SEM (cell line): ENCODE results near the gene TNFRSF17.

GRCh38 chr16:11839387-11840213 is 11.7 kb downstream of the RSL1D1 start:
- PRO-cap = no peak

DNA sequence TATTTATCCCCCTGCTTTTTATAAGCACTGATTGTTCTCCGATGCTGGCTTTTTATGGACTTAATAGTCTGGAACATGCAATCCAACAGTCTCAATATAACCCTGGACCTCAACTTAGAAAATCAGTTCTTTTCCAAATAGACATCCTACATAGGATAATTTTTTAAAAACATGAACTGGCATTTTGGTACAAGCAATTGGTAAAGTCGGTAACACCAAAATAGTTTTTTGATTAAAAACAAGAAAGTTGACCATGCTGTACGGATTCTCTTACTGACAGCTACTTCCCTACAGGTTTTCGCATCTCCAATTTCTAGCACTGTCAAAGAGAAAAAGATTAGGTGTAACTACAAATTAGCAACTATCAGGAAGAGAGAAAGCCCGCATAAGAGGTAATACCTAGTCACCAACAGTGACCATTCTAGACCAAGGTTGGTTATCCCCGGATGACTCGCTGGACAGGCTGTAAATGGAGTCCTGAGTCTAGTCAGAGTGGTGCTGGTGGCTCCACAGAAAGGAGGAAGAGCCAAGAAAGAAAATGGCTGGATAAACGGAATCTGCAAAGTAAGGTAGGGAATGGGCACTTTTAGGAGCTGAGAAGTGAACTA is 2.5 kb downstream of the GSPT1 start:
- PRO-cap = no peak

GRCh38 chr16:11964793-11965727 is at the start of gene TNFRSF17:
TSS of gene TNFRSF17 (plus strand) at chr16:11965210.
- PRO-cap = unidirectional peak, minus-strand start at chr16:11964936

DNA sequence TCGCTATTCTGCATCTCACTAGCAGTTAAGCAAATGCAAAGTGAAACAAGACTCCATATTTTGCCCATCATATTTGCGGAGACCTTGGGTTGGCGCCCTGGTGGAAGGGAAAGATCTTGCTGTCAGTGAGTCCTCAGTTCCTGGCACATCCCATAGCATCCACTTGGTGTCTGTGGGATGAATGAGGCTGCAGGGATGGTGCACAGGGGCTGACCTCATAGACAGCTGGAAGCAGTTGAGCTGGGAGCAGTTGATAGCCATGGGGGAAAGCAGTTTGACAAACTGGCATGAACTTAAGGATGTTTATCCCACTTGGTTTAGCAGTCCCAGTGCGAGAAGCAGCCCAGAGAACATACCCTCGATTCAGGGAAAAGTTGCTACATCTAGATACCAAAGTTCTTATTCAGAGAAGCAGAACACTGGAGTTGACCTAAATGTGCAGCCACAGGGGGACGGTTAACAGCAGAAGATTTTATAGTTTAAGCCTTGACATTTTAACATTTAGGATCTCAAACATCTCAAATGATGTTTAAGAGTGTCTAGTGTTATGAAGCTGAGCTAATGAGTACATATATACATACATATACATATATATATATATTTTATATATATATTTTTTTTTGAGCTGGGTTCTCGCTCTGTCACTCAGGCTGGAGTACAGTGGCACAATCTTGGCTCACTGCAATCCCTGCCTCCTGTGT is 80.8 kb downstream of the SNX29 start:
- PRO-cap = no peak

DNA sequence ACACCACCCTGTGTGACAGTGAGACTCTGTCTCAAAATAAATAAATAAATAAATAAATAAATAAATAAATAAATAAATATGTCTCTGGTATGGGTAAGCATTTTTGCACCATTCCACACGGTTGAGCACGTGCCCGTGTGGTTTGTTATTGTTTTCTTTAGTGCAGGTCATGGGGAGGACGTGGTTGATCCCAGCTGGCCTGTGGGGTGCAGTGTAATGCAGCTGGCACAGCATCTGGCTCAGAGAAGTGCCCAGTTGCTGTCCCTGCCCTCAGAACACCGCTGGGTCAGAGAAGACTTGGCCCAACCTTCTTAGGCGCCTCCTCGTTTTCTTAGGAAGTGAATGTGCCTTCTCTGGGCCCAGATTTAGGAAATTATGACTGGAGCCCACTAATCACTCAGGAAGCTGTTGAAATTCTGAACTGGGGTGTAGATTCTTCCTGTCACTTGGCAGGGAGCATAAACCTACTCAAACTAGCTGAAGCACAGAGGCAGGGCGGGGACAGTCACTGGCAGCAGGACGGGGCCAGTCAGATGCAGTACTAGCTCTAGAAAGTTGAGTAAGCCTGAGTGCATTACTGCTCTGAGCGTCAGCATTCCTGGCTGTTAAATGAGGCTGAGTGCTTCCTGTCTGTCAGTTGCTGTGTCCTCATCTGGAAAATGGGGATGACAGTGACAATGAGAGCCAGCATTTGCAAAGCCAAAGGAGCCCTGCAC is 86.0 kb downstream of the SNX29 start:
- PRO-cap = no peak

GRCh38 chr16:12435988-12436576 is 367.6 kb downstream of the CPPED1 start:
- PRO-cap = no peak

DNA sequence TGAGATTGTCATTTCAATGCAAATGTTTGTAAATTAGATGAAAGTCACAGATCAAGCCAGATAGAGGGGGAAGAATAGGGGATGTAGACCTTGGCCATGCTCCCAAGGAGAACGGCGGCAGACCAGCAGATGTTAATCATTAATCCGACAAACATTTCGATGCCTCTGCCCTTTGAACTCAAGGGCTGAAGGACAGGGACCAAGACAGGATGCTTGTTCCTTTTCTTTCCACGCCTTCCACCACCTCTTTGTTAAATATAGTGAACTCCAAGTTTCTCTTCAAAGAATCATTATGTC is 190.4 kb downstream of the CPPED1 start:
- PRO-cap = no peak

DNA sequence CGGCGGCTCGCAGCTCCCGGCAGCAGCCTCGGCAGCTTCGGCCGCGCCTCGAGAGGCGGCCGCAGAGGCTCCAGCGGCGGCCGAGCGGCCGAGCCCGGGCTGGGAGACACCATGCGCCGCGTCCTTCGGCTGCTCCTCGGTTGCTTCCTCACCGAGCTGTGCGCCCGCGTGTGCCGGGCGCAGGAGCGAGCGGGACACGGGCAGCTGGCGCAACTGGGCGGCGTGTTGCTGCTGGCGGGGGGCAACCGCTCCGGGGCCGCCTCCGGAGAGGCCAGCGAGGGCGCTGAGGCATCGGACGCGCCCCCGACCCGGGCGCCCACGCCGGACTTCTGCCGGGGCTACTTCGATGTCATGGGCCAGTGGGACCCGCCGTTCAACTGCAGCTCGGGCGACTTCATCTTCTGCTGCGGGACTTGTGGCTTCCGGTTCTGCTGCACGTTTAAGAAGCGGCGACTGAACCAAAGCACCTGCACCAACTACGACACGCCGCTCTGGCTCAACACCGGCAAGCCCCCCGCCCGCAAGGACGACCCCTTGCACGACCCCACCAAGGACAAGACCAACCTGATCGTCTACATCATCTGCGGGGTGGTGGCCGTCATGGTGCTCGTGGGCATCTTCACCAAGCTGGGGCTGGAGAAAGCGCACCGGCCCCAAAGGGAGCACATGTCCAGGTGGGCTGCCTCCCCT is 701 bp downstream of the SHISA9 start:
- PRO-cap = no peak

DNA sequence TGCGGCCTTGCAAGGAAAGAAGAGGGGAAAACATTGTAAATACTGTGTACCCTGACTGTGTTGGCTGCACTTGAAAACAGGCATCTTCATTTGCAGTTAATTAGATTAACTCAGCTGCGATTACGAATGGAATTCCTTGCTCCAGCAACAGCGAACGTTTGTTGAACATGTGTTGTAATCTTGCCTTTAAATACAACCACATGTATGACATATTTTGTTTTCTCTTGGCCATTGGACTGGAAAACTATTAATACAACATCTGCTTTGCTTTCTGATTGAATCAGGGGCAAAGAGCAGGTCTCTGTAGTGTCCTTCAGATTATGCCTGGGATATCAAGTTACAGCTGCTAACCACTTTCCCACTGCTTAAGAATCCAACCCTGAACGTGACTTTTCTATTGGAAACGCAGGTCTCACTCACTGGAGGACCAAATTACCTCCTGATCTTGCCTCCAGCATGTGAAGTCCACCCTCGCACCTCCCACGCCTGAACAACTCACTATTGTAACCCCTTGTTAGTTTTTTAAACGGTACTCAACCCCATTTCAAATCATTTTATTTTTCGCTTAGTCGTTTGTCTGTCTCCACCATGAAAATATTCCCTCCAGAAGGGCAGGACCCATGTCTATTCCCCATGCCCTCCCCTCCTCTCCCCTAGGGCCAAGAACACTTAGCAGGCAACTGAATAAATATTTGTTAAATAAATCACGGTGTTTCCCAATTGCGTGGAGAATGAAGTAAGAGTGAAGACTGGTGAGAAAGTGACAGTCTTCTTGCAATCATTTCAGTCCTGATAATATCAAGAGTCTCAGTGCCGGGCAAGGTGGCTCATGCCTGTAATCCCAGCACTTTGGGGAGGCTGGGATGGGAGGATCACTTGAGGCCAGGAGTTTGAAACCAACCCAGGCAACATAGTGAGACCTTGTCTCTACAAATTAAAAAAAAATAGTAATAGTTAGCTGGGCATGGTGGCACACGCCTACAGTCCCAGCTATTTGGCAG is 57.4 kb upstream of the MRTFB start:
- PRO-cap = no peak

DNA sequence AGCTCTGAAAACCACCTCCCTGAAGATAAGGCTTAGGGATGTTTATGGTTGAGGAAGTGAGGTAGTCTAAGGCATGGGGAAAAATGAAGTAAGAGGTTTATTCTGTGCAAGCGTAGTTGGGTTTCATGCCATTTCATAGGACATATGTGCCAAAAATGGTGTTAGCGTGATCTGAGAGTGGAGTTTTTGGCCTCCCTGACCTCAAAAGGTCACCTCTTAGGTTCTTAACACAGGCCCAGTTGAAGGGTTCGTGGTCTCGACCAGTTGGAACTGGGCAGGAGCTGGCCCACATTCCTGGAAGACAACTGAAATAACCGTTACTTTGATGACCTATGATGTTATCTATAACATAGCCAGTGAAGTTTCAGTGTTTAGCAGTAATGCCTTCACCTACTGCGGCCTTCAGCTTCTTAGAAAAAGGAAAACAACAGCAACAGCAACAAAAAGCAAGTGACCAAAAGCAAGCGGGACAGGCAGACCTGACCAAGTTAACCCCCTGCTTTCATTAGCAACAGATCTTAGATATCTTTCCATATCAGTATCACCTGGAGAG is 57.1 kb downstream of the MRTFB start:
- PRO-cap = no peak

DNA sequence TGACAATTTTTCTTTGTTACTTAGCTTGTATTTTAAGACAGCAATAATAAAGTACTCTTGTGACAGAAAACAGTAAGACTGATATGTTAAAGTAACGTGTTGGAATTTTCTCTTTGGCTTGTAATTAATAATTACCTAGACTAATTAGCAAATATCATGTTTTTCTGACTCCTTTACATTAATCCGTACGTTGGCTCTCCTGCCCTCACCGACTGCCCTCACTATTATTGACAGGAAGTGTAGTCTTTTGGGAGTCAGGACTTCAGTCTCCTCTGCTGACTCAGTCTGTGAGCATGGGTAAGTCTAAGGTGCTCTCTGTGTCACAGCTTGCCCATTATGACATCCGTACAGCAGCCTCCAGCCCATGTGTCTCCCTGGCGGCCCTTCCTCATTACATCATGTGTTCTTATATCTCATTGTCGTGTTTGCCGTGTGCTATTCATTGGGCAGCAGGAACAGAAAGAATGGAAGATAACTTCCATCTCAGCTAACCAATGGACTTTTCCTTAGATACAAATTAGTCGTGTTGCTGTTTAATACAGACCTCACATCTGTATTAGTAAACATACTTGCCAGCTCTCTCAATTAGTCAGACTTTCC is 77.4 kb downstream of the MRTFB start:
- PRO-cap = no peak

- PRO-cap = no peak
Measured at GRCh38 chr16:14236201-14237024, 165.3 kb downstream of the MRTFB start.

DNA sequence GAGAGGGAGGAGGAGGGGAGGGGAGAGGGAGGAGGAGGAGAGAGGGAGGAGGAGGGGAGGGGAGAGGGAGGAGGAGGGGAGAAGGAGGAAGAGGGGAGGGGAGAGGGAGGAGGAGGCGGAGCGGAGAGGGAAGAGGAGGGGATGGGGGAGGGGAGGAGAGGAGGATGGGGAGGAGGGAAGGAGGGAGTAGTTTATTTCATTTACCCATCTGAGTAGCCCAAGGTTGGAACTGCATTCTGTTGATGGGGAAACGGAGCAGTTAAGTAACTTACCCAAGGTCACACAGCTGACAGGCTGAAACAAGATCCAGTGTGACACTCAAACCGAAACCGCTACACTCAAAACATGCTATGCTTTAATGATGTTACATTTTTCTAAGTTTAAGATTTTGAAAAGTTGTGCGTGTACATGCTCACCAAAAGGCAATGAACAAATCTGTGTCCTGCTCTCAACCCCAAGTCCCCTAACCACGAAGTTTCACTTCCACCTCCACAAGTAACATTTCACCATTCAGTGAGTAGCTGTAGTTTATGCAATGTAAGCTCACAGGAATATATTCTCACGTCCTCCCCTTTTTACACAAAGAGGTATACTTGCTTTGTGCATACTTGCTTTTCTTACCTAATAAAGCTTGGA is 275.5 kb downstream of the PARN start:
- PRO-cap = no peak

DNA sequence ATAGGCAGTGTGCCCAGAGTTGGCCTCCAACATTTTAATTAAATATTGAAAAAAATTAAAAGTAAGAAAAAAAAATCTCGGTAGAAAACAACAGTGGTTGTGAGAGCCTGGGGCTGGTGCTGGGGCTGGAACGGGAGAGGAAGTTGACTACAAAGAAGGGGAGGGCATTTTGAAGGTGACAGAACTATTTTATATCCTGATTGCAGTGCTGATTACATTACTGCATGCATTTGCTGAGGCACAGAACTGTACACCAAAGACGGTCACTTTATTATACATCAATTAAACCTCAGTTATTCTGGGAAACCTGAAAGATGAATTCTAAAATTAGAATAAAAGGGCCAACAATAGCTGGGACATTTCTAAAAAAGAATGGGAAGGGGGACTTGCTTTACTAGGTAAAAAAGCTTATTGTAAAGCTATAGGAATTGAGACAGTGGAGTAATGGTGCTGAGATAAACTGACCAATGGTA is 142.4 kb downstream of the PARN start:
- PRO-cap = no peak

DNA sequence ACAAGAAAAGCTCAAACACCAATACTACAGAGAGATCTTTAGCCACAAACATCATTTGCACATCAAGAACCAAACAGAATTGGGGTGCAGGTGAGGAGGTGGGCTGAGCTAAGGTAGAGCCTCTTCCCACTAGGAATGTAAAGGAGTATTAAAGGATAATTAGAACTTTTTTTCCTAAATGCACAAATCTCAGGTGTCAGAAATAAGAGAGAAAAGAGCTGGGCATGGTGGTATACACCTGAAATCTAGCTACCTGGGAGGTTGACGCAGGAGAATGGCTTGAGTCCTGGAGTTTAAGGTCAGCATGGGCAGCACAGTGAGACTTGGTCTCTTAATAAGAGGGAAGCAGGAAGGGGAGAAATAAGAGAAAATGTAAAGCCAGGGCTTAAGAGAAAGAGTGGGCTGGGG is 107.9 kb downstream of the PARN start:
- PRO-cap = no peak

DNA sequence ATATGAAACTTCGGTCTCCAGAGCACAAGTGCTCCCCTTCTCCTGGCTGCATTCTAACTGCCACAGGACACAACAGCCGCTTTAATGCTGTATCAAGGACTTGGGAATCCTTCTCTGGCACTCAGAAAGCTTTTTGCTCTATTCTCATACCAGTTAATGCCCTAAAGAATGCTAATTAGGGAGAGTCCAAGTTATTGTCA is 90.9 kb downstream of the PARN start:
- PRO-cap = no peak

DNA sequence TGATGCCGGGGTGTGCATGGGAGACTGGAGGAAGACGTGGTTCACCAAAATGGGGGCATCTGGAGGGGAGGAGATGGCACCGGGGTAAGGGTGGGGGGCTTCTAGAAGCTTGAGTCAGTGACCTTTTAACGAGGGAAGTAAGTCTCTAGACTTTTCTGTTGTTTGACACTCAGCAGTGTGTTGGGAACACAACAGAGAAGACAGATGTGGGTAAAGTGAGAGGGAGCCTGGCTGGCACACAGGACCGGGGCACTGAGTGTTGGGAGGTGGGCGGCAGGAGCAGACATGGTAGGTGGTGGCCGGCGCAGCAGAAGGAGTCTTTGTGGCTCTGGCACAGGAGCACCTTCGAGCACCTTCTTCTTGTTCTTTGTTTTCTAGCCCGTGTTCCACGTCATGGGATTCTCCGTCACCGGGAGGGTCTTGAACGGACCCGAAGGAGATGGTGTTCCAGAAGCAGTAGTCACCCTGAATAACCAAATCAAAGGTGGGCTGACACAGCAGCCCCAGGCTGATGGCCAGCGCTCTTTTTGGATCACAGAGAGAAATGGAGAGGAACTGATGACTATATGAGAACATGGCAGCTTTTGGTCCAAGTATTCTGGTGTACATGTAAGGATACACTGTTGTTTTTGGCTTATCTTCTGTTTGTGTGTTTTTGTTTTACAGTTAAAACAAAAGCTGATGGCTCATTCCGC is 23.5 kb downstream of the NOMO1 start:
- PRO-cap = no peak

GRCh38 chr16:14935220-14935588 is 2.0 kb upstream of the NPIPA1 start:
- PRO-cap = no peak

DNA sequence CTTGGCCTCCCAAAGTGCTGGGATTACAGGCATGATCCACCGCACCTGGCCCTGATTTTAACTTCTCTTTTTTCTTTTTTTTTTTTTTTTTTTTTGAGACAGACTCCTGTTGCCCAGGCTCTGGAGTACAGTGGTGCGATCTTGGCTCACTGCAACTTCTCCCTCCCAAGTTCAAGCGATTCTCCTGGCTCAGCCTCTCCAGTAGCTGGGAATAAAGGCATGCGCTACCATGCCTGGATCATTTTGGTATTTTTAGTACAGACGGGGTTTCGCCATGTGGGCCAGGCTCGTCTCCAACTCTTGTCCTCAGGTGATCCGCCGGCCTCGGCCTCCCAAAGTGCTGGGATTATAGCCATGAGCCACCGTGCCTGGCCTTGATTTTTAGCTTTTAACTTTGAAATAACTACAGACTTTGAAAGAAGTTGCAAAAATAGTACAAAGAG is 18.2 kb downstream of the NPIPA1 start:
- PRO-cap = no peak

DNA sequence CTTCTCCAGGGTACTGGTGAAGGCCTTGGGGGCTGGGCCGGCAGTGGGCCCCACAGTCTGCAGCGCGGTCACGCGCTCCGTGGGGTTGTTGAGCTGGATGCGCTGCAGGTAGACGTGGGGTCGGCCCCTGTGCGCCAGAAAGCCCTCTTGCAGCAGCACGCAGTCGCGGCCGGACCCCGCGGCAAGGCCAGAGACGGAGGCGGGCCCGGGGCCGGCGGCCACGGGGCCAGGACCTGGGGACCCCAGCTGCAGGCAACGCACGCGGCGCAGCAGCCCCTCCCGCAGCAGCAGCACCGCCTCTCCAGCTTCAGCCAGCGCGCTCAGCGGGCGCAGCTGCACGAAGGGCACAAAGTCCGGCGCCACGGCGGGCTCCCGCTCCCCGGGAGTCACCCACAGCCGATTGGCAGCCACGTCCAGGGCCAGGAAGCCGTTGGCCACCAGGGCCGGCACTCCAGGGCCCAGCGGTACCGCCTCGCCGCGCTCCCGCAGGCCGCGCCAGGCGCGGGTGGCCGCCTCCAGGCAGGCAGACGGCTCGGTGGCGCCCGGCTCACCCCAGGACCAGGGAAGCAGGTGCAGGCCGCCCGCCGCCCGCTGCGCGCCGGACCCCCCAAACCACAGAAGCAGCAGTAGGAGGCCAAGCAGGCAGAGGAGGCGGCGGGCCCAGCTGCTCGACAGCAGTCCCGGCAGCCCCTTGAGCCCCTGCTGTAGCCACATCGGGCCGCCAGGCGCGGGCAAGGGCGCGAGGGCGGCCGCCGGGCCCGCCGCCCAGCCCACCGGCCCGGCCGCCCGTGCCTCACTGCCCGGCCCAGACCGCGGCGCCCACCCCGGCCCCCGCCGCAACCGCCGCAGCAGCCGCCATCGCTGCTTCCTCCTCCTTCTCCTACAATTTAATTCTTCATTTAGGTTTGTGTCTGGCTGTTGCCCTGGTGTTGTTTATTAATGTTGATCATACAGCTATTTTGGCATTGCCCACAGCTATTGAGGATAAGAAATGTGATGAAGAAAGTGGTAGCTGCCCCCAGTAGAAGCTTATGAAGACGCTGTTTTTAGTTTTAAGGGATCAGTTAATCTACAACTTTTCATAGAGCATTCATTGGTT is 15.0 kb downstream of the PDXDC1 start:
- PRO-cap = no peak